ENCODE measurements around a stretch of chr19.

- PRO-cap, result unidirectional peak, minus-strand start at chr19:47314021
These were observed 4.3 kb downstream of the C5AR1 start for GRCh38 chr19:47313925-47314452.

GRCh38 chr19:47379687-47380035, 30.5 kb downstream of the DHX34 start:
- PRO-cap, result no peak

DNA sequence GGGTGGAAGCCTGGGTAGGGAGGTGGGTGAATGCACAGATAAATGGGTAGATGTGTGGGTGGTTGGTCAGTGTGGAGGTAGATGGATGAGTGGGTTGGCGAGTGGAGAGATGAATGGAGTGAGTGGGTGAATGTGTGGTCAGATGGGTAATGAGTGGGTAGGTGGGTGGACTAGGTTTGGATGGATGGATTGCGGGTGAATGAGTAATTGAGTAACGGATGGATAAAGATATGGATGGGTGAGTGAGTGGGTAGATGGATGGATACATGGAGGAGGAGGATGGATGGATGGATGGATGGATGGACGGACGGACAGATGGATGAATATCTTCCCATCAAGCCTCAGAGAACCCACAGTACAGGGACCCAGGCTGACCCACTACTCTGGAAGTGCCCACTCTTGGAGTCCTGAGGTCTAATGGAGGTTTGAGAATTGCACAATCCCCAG, 13.3 kb downstream of the MEIS3 start:
- PRO-cap, result no peak

- PRO-cap, result unidirectional peak, plus-strand start at chr19:47418948
These were observed 640 bp downstream of the MEIS3 start for GRCh38 chr19:47418478-47419296.

- PRO-cap, result no peak
These were observed 10.7 kb upstream of the KPTN start for GRCh38 chr19:47494504-47495311.

DNA sequence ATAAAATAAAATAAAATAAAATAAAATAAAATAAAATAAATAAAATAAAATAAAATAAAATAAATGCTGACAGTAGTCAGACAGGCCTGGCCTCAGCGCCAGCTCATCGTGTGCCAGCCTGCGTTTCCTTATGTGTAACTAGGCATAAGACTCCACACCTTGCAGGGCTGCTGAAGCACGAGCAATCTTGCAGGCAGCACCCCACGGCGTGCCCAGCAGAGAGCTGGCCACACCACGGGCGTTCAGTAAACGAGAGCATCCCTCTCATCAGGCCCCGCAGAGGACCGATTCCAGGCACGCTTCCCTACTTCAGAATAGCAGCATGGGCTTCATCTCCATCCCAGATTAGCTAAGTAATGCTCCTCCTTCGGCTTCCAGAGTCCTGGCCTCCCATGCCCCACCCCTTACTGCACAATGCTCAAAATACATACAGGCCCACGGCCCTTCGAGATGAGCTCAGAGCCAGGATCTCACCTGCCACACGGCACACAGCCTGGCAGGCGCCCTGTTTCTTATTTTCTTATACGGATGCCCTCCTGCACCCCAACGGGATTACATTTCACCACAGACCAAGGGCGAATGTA, 5.5 kb downstream of the NAPA start:
- PRO-cap, result no peak

DNA sequence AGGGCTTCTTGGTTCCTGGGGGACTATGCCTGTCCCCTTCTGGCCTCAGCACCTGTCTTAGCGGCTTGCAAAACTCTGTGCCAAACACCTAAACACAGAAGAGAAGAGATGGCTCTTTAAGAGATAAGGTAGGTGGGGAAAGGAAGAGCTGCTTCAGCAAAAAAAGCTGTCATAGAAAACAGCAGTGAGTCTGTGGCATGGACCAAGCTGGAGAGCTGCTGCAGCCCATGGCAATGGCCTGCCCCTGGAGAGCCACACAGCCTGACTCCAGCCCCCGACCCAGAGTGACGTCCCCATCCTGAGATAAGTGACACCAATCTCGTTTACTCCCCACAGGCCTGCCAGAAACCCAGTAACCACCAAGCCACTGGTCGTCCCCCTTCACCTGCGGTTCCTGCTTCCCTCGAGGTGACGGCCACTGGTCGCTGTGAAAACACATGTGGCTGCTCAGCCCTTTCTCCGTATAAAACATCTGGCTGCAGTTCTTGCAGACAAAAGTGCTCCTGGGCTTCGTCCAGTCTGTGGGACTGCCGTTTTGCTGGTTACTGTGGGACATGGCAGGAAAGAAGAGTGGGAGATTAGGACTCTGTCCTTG, 25.0 kb upstream of the NAPA start:
- PRO-cap, result no peak

GRCh38 chr19:47750615-47751153, 5.3 kb downstream of the NOP53 start:
- PRO-cap, result no peak

GRCh38 chr19:48123874-48124189, 13.2 kb upstream of the PLA2G4C start:
- PRO-cap, result no peak

GRCh38 chr19:48195022-48196361, 25.0 kb downstream of the ZSWIM9 start:
- PRO-cap, result no peak

- PRO-cap, result bidirectional peak, plus-strand start at chr19:48204108, minus-strand start at chr19:48203952
These were observed 33.4 kb downstream of the ZSWIM9 start for GRCh38 chr19:48203650-48204535.

DNA sequence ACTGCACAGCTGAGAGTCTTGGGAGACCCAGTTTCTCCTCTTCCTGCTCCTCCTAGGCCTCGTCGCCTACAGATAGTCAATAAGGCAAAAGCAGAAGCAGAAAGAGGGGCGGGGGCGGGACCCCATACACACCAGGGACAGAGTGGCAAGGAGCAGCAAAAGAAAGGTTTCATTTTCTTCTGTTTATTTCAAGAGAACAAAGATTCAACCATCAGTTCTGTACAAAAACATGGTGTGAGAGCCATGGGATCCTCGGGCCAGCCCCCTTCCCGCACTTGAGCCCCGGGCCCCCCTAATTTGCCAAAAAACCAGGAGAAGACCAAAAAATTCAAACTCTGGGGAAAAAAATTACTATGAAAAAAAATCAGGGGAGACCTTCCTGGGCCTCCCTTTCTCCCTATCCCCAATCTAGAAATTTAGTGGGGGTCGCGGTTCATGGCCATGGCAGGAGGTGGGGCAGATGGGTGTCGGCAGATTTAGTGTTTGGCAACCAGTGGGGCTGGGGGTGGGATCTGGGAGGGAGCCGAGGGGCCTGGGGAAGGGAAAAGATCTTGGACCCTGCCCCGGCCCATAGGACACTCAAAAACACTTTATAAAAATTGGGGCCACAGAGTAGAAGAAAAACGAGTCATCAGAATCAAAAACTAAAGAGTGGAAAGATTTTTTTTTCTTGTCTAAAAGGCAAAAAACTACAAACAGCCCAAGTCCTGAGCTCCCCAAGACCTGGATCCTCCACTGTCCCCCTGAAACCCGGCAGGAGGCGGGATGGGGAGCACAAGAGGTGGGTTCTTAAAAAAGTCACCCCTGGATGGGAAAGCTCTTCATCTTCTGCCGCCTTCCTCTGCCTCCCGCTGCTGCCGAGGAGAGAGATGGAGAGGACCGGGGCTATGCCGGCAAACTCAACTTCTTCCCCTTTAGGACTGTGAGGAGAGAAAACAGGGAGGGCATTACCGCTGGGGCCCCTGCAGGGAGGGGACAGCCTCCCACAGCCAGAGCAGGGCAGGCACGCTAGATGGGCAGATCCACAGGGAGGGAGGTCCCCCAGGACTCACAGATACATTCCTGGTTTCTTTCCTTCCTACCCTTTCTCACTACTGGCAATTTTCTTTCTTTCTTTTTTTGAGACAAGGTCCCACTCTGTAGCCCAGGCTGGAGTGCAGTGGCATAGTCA, 8.6 kb downstream of the KDELR1 start:
- PRO-cap, result no peak

- PRO-cap, result no peak
These were observed 21.8 kb downstream of the GRIN2D start for GRCh38 chr19:48415293-48415621.

DNA sequence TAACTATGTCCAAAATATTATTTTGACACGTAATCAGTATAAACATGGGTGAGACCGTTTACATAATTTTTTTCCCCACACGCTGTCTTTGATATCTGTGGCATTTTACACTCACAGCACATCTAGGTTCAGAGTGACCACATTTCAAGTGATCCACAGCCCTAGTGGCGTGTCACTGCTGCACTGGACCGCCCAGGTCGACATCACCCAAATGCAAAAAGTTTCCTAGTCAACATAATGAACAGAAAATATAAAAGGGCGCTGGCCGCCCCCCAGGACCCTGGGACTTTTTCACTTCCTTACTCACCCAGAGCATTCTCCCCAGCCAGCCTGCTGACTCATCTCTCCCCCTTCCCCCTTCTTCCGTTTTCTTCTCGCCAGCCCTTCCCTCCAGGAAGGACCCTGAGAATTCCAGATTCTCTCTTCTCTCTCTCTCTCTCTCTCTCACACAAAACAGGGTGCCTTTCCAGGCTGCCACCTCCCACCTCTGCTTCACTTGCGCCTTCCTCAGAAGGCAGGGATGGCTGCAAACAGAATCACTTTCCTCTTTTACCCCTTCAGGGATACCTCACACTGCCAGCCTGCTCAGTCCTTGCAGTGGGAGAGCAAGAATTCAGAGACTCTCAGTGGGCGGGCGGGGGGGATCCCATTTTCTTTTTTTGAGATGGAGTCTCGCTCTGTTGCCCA, 21.0 kb upstream of the GRWD1 start:
- PRO-cap, result no peak

GRCh38 chr19:48489721-48490038, 20.5 kb downstream of the CYTH2 start:
- PRO-cap, result no peak

DNA sequence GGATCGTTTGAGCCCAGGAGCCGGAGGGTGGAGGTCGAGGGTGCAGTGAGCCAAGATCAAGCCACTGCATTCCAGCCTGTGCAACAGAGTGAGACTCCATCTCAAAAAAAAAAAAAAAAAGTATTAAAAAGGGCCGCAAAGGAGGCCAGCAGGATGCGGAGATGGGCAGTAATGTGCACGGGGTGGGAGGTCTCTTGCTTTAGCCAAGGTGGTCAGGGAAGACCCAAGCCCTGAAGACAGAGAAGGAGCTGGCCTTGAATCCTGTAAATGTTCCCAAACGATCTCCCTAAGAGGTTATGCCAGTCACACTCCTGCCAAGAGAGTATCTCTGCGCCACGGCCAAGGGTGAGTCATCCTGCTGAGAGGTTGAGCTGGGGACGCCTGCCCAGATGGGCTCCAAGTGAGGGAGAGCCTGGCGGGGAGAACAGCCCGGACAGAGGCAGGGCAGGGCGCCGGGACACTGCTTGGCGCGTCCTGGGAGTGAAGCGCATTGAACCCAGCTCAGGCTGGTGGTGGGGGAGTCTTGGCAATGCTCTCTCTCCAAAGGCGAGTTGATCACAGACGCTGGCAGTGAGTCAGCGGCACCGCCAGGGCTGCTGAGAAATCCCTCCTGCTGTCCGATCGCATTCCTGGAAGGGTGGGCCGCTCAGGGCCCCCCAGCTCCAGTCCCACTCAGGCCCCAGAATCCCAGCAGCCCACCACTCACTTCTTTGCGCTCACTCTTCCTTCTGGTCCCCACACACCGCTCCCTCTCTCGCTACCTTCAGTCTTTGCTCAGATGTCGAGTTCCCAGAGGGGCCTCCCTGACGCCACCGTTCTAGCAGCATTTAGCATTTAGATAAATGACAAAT, 16.4 kb downstream of the SULT2B1 start:
- PRO-cap, result no peak

- PRO-cap, result no peak
These were observed 17.4 kb upstream of the SPACA4 start for GRCh38 chr19:48588787-48589962.

GRCh38 chr19:48634914-48635985, 1.9 kb downstream of the DBP start:
- PRO-cap, result bidirectional peak, plus-strand start at chr19:48635632, minus-strand start at chr19:48635456

- PRO-cap, result no peak
These were observed 15.7 kb downstream of the BCAT2 start for GRCh38 chr19:48794777-48795968.

DNA sequence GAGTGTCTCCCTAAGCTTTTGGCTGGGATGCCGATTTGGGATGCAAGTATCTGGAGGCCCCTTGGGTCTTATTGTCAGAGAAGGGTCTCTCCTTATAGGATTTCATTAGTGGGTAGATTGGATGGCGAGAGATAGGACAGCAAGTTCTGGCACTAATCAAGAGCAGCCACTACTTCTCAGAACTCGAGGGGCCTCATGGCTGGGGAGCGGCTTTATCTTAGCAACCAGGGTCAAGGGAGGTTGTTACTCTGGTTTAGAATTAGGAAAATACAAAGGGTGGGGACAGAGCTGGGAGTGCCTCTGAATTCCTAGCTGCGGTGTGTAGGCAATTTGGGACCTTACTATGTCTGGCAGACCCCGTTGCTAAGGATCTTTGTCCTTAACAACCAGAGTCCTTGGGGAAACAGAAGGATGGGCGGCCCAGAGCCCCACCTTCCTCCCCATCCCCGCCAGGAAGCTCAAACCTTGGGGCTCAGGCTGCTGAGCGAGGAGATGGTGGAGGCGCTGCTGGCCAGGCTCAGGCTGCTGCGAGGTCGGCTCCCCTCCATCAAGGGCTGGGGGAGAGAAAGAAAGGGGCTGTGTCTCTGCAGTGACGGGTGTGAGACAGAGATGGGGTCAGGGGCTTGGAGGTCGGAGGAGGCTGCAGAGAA, 1.2 kb downstream of the PLEKHA4 start:
- PRO-cap, result no peak